Lower leg skin (tissue), 2 donors: ENCODE measurements around a stretch of chr12.

DNA sequence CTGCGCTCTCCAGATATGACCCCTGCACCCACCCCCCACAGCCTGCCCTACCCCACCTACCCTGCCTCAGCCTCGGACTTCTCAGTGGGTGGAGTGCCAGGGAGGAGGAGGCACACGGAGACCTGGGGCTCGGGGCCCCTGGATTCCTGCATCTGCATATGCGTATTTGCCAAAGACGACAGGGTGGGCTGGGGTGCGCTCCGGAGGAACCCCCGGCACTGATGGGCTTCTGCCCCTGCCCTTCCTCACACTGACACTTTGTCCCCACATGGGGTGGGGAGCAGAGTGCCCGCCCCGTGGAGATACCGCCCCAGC is 206.0 kb downstream of the TSPAN9 start:
- PRO-cap: no peak
- RAMPAGE, long total RNA, 2 experiments: no peak in any of the 2 experiments

- PRO-cap: no peak
- RAMPAGE, long total RNA, 2 experiments: no peak in any of the 2 experiments
Observed at GRCh38 chr12:3310963-3311460, 180.0 kb upstream of the PRMT8 start.

GRCh38 chr12:3533543-3534069 is 42.6 kb downstream of the PRMT8 start:
- PRO-cap: no peak
- RAMPAGE, long total RNA, 2 experiments: no peak in any of the 2 experiments

DNA sequence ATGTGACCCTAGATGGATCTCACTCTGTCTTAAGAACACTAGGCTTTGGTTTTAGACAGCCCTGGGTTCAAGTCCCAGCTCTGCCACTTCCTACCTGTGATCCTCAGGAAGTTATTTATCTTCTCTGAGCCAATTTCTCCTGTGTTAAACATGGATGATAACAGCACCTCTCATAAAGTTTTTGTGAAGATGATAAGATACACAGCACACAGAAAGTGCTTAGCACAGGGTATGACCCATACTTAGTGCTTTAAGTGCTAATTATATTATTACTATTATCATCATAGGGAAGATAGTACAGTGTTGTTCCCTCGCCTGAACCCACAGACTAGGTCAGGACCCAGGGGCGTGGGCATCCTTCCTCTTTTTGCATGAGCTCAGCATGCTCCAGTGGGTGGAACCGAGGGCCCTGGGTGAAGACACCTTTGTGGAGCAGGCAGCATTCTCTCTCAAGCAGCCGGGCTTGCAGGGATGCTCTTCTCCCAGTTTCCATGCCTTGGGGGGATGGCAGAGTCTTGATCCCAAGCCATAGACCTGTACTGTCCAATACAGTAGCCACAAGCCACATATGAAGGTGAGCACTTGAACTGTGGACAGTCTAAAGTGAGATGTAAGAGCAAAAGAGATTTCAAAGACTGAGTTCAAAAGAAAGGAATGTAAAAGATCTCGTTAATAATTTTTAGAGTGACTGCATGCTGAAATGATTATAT is 34.8 kb downstream of the CRACR2A start:
- PRO-cap: no peak
- RAMPAGE, long total RNA, 2 experiments: no peak in any of the 2 experiments

- PRO-cap: no peak
- RAMPAGE, long total RNA, 2 experiments: no peak in any of the 2 experiments
Observed at GRCh38 chr12:3872253-3873031, 757 bp downstream of the PARP11 start.

DNA sequence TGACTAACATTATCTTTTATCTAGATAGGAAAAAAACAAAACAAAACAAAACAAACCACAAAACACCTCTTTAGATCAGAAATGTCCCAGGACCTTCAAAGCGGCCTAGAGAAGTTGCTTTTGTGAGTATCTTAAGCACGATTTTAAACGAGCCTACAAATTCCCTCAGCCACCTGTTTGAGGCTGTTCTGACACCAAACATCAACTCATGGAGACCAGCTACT is 77.7 kb upstream of the PARP11 start:
- PRO-cap: no peak
- RAMPAGE, long total RNA, 2 experiments: no peak in any of the 2 experiments

DNA sequence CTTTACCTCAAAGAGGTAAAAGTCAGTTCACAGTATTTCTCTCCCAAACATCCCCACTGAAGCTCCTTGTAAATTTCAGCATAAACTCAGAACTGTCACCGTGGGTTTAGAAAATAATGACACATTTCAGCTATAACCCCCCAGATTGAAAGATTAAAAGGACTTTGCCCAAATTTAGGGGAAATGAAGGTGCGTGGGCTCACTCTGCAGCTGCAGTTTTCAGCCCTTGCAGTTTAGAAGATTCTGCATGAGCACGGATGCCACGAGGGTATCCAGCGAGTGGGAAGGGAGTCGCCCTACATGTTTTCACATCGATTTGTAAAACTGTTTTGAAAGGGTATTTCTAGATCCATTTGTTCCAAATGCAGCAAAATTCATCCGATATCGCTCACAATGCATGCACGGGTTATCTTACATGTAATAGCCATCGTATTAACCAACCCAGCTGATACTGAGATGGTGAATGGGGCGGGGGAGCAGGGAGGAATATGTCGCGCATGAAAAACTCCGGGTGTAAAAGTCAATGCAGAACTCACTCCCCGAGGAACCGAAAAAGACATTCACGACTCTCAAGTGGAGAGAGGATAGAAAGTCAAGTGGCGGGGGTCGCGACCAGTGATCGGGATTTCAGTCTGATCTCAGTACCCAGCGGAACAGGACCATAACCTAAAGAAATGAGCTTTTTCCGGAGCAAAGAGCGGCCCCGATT is 5.0 kb upstream of the CCND2 start:
- PRO-cap: unidirectional peak, plus-strand start at position 462 of the sequence
- RAMPAGE, long total RNA, 2 experiments: no peak in any of the 2 experiments

- PRO-cap: no peak
- RAMPAGE, long total RNA, 2 experiments: no peak in any of the 2 experiments
Observed at GRCh38 chr12:4395689-4395902, 16.1 kb upstream of the FGF23 start.

DNA sequence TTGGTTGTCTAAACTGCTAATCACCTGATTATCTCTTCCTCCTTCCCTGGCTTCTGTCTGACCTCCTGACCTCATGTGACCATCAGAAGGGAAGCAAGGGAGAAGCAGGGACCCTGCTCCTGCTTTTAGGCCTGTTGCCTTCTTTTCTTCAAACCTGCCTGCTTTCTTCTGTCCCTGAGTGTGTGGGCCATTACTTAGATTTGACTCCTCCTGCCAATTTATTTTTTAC is 5.6 kb downstream of the DYRK4 start:
- PRO-cap: no peak
- RAMPAGE, long total RNA, 2 experiments: no peak in any of the 2 experiments

GRCh38 chr12:4572680-4573084 is 10.7 kb downstream of the DYRK4 start:
- PRO-cap: no peak
- RAMPAGE, long total RNA, 2 experiments: no peak in any of the 2 experiments

DNA sequence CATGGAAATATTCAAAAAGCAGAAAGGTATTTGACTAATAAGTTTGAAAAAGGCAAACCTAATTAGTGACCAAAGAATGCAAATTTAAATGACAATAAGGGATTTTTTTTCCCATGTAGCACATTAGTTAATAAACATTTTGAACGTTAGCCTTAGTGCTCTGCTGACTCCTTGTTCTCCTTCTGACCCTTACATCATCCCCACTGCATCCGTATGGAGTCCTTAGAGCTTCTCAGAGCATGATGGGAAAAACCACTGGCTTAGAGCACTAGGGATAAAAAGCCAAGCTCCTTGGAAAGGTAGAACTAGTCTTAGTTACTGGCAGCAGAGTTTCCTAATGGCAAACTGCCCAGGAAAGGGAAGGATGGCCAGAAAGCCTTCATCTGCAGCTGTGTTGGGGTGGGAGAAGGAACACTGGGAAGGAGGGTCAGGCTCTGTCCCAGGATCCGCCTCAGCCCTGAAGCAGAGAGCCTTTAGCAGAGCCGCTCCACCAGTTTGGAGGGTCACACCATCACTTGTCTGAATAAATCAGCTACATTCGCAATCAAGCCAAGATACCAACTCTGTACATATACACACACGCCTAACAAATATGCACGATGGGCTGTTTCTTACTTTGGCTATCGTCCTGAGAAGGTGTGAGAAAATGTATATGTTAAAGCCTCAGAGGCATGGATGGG is 18.8 kb upstream of the GALNT8 start:
- PRO-cap: no peak
- RAMPAGE, long total RNA, 2 experiments: no peak in any of the 2 experiments

- PRO-cap: no peak
- RAMPAGE, long total RNA, 2 experiments: no peak in any of the 2 experiments
Observed at GRCh38 chr12:4722974-4723610, 2.9 kb downstream of the GALNT8 start.

- PRO-cap: no peak
- RAMPAGE, long total RNA, 2 experiments: no peak in any of the 2 experiments
Observed at GRCh38 chr12:5122170-5122743, 78.6 kb downstream of the KCNA5 start.

- PRO-cap: no peak
- RAMPAGE, long total RNA, 2 experiments: no peak in any of the 2 experiments
Observed at GRCh38 chr12:5581799-5582291, 149.9 kb downstream of the NTF3 start.

DNA sequence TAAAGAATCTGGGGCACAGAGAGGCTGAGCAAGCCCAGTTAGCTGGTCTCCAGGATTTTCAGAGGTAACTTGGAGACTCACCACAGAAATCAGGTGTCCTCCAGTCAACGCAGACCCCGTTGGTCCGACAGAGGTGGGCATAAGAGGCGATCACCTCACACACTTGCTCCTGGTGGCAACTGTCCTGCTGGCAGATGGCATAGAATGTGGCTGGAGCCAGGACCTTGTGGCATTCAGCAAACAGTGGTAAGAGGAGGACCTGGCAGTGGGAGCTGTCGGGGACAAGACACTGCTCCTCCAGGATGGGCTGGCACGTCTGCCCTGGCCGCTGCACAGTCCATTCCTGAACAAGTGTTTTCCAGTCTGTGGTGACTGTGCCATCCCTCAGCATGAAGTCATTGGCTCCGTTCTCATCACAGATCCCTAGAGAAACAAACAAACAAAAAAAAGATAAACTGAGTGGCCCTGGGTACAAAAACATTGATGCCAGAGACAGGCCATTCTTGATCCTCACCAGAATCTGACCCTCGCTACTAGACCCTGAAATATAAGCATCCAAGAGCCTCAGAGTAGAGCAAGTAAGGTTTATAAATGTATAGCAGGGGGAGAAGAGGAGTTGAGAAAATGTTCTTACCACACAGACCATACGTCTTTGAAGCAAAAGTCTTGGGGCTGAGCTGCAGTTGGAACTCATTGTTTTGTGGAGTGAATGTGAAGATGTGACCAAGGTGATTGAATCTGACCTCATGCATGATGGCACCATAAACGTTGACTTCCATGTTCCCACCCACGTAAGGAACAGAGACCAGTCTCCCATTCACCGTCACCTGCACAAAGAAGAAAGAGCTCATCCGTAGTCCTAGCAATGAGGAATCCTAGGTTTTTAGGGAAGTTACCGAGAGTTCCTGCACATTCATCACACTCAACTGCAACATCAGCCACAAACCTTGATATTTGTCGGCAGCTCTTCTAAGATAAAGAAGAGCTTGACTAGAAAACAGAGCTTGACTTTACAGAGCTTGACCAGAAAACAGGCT is 49.0 kb upstream of the ANO2 start:
- PRO-cap: no peak
- RAMPAGE, long total RNA, 2 experiments: no peak in any of the 2 experiments

DNA sequence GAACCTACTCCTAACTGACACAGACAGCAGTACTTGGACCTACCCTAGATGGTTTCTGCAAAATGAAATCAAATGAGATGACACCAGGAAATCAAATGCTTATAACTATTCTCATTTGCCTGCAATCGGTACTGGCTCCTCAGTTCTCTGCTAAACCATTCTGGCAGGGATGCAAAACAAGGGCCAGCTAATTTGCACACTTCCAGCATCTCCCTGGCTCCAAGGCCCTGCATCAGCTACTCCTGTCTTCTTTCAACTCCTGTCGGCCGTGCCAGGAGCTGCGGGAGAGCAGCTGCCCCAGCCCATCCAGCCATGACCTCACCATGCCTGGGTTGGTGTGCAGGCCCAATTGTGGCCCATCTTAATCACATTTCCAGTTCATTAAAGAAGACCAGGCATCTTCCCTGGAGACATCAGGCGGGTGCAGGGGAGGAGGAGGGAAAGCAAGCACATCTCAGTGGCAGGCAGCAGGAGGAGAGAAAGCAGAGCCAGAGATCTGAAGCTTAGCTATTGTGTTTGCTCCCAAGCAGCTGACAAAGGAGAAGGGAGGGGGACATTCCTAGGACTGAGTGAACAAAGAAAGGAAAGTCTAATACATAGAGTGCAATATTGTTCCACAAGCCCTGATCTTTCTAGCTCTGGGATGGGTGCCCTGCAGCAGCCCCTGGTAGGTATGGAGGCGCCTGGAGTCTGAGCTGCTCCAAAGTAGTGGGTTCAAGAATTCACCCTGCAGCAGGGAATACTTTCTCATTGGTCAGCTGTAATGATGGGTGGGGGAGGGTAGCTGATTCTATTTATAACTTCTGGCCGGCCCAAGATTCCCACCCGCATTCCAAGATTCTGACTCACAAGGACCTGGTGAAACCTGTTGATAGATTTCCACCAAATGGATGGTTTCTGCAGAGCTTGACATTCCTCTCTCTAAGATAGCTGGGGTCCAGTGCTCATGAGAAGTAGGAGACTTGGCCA is 40.1 kb downstream of the VWF start:
- PRO-cap: no peak
- RAMPAGE, long total RNA, 2 experiments: no peak in any of the 2 experiments

DNA sequence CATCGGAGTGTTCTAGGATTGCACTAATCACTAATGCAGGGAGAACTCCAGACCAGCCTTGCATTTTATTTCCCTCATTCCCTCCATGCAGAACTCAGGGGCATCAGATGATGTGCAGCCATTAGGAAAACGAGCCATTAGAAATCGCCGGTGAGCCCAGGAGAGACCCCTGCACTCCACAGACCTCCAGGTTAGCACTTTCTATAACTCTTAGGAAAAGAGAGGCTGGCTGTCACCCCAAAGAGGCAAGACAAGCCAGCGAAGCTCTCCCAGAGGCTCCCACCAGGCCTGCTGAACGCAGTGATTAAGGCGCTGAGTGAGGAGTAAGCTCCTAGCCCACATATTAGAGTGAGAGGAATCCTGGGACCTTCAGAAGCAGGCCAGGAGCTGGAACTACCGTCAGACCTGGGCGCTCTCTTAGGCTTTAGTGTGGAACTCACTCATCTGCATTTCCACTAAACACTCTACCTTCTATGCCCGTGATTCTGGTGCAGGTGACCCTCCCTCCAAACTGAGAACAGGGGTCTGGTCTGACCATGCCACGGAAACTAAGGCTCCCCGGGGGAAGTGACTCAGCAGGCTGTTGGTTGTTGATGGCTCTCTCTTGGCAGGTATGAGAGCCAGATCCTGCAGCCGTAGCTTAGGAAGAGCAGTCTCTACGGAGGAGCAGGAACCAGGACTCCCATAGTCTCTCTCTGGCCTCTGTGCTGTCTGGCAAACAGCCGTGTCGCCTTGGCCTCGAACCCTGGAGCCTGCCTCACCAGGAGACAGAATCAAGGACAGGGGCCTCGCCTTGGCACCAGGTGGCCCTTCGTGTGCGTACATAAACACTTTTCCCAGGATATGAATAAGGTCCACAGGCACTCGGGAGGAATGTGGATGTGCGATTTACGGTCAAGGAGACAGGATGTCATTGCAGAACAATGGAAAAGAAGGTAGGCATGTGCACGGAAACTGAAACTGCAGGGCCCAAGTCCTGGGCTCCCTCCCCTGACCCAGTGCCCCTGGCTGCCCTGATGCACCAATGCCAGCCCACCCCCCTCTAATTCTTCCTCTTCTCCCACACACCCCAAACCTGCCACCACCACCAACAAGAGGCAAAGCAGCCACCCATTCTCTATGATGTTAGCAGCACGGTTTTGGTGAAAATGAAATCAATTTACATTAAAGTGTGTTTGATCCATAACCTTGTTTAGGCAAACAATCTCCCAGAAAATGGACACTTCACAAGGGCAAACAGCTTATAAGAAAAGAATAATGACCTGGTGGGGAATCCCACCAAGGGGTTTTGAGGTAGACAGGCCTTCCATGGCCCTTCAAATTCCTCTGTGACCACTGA is 8.0 kb downstream of the VWF start:
- PRO-cap: no peak
- RAMPAGE, long total RNA, 2 experiments: no peak in any of the 2 experiments

GRCh38 chr12:6193874-6194284 is 6.3 kb upstream of the CD9 start:
- PRO-cap: unidirectional peak, plus-strand start at chr12:6194107
- RAMPAGE, long total RNA, 2 experiments: no peak in any of the 2 experiments

DNA sequence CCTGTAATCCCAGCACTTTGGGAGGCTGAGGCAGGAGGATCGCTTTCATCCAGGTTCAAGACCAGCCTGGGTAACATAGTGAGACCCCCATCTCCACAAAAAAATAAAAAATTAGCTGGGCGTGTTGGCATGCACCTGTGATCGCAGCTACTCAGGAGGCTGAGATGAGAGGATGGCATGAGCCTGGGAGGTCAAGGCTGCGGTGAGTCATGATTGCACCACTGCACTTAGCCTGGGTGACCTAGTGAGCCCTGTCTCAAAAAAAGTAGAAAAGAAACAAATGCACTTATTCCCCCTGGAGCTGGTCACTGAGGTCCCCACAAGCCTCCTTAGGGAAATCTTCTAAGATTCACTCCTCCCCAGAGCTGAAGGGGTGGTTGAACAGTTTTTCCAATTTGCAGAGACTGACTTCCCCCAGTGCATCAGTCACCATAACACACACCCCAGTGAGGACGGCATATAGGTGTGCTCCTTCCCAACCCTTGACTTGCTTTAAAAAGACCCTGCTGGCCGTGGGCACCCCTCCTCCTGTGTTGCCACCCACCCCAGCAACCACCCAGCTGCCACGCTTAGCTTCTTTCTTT is 1.7 kb downstream of the CD9 start:
- PRO-cap: no peak
- RAMPAGE, long total RNA, 2 experiments: no peak in any of the 2 experiments

- PRO-cap: no peak
- RAMPAGE, long total RNA, 2 experiments: no peak in any of the 2 experiments
Observed at GRCh38 chr12:6207015-6207972, 7.1 kb downstream of the CD9 start.